Measurements from ENCODE around the gene CDX2.

- PRO-cap: unidirectional peak, minus-strand start at chr13:25906542
These were observed 145.5 kb downstream of the SHISA2 start for GRCh38 chr13:25906211-25906825.

DNA sequence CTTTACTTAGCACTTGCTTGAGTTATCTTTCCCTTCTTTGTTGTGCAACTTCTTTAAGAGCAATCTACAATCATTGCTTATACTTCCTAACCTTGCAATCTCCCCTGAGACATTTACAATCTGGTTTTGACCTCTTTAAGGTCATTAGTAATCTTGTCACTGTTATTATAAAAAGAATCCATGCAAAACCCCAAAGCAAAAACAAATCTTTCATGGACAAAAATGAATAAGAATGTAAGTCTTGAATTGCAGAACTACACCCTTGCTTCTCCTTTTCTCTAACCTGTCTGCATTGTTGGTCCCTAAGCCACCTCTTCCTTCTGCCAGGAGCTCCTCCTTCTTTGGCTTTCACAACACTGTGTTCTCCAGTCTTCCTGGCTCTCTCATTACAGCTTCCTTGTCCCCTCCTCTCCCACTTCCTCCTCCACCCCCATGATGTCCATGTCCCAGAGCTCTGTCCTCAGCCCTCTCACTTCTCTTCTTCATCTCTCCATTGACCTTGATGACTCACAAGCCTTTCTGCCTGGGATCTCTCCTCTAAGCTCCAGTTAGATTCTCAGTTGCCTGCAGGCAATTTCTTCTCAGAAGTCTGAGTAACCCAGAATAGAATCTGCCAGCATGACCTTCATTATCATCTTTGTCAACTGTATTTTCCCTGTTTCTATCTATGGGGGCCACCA, 100.4 kb upstream of the WASF3 start:
- PRO-cap: no peak

DNA sequence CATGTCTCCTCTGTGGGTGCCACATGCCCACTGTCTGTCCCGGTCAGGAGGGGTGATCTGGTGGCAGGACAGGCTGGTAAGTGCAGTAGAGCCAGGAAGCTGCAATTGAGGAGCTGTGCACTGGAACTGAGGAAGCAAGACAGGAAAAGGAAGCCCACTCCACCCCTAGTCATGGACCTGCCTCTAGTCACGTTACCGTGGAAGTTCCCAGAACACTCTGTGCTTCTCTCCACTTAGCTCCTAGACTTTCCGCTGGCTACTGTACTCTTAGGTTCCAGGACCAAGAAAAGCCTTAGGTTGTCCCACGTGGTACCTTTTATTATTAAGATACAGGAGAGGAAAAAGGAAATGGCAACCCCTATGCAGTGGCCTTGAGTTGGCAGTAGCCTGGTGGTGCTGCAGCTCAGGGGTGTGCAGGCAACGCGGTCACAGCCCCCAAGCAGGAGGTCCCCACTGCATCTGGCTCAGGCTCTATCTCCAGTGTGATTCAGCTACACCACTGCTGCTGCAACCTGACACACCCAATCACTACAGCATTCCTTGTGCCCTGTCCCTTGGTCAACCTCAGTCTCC, 24.2 kb upstream of the GPR12 start:
- PRO-cap: no peak

GRCh38 chr13:26930232-26930738, 169.7 kb upstream of the GPR12 start:
- PRO-cap: no peak

DNA sequence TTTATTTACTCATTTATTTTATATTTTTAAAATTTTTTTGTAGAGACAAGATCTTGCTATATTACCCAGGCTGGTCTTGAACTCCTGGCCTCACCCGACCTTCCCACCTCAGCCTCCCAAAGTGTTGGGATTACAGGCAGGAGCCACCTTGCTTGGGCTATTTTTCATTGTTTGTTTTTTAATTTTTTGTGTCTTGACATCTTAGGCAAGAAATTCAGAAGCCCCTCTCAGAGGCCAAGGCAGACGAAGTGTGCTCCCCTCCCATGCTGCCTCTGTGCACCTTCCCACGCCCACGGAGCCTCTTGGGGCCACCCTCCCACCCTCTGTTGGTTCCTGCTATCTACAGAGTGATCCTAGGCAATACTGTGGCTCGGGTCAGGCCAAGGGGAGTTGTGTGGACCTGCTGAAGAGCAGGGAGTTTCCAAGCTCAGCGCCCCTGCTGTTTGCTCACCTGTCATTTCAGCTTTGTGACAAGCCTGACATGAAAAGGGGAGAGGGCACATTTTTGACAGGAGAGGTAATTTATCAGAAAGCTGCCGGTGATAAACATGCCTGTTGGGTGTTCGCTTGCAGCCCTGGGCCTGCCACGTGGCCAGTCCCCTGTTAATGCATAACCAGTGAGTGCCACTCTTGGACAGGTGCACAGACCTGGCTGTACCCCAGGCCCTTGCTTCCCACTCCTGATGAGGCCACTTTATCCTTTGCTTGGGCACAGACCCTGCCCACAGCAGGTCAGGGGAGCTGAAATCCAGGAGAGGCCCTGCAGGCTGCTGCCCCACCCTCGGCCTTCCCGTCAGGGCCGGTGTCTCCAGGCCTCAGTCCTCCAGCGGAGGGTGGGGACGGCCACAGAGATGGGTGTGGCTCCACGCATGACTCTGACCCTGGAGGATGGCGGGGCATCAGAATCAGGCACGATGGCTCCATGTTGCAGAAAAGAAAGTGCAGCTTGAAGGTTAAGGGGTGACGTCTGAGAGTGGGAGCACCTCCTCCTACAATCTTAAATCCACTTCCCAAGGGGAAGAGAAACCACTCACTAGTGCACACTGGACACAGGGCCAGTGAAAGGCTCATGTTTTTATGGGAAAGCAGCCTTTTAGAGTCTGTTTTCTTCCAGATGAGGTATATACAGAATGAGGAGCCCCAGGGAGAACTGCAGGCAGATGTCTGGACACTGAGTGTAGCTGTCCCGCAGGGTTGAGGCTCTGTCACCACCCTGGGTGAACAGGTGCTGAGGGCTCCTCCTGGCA, 201.5 kb upstream of the GPR12 start:
- PRO-cap: no peak

GRCh38 chr13:27006967-27007227, 164.7 kb downstream of the USP12 start:
- PRO-cap: no peak

DNA sequence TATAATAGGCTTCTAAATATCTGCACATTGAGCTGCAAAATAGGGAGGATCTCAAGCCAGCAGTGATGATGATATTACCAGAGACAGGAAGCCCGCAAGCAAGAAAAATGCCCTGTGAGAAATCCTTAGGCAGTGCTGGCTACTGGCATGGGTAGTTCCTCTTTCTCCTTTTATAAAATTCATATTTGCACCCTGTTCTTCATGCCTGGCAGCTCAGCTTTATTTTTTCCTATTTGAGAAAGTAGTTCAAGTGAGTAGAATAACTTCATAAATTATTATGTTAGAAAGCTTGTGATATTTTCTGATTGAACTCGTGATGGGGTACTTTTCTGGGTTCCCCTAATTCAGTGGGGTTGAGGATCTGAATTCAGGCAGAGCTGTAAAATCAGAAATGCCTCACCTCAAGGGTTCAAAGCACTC, 981 bp upstream of the USP12 start:
- PRO-cap: no peak

DNA sequence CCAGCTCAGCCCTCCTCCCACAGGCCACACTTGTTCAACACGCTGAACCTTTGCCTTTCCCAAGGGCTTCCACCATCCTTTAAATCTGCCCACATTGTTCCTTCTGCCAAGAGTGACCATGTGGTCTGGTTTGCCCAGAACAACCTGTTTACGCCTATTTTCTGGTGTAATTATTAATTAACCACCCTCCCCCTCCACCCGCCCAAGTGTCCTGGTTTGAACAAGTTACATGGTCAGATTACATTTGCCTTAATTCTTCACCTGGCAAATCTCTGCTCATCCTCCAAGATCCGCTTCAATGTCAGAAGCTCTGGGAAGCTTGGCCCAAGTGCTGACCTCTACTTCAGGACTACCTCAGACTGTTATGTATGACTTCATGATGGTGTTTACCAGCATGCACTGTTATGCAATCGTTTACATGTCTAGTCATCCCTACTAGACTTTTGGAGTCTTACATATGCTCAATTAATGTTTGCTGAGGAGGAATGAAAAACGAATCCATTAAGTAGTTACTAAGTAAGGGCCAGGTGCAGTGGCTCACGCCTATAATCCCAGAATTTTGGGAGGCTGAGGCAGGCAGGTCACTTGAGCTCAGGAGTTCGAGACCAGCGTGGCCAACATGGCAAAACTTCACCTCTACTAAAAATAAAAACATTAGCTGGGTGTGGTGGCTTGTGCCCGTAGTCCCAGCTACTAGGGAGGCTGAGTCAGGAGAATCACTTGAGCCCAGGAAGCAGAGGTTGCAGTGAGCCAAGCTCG, 12.2 kb upstream of the USP12 start:
- PRO-cap: no peak

GRCh38 chr13:27250653-27251048, 707 bp upstream of the RPL21 start:
- PRO-cap: no peak

DNA sequence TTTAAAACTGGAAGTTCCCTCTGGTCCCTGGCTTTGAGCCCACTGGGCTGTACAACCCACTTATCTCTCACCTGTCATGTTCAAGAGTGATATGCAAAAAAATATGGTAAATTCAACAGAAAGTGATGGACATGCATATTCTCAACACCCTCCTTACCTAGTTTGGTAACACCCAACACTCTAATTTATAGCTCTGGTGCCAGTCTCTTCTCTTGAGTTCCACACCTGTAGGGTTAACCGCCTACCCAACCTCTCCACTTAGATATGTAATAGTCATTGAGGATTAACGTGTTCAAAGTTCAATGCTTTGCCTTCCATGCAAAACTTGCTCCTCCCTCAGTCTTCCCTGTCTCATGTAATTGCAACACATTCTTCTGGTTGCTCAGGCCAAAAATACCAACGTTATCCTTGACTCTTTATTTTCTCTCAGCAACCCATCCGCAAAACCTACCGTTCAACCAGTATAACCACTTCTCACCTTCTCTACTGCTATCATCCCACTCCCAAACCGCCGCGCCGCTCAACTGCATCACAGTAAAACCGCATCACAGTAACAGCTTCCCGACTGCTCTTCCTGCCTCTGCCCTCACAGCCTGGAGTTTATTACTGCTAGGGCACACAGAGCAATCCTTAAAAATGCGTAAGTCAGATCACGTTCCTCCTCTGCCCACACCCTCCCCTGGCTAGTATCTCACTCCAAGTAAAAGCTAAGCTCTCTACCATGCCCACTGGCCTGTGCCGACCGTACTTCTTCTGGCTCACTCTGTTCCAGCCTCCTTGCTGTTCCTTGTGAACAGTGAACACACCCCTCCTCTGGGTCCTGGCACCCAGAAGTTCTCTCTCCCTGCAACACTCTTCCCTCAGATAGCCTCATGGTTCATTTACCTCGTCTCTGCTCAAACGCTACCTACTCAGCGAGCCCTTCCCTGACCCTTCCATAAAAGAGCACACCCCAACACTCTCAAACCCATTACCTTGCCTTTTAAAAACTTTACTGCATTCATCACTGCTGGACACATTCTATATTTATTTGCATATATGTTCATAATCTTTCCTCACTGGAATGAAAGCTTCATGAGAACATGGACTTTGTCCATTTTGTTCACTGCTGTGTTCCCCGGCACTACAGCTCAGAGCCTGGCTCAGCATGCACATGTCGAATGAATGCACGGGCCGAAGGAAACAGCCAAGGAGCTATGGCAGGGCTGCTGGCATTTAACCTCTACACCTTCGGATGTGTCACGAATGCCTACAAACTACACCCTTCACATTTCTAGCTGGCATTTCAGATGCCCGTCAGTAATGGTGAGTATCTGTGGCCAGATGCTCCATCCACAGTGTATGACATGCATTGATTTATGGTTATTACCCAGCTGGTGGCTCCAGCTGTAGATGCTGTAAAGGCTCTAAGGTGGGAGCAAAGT, 8.0 kb downstream of the MTIF3 start:
- PRO-cap: no peak

DNA sequence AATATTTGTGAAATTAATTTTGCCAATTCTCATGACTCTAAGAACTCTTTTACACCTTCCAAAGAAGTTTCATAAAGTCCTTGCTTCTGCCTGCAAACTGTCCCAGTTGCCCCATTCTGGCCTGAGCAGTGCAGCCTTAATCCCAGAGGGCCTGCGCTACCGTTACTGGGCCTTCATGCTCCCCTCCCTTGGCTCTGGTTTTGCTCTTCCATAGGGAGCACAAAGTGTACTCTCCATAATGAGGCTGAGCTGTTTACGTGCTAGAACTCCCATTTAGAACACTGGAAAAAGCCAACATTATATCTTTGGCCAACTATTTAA, 2.1 kb downstream of the MTIF3 start:
- PRO-cap: no peak

- PRO-cap: no peak
These were observed 1.9 kb downstream of the CDX2 start for GRCh38 chr13:27967086-27967706.

DNA sequence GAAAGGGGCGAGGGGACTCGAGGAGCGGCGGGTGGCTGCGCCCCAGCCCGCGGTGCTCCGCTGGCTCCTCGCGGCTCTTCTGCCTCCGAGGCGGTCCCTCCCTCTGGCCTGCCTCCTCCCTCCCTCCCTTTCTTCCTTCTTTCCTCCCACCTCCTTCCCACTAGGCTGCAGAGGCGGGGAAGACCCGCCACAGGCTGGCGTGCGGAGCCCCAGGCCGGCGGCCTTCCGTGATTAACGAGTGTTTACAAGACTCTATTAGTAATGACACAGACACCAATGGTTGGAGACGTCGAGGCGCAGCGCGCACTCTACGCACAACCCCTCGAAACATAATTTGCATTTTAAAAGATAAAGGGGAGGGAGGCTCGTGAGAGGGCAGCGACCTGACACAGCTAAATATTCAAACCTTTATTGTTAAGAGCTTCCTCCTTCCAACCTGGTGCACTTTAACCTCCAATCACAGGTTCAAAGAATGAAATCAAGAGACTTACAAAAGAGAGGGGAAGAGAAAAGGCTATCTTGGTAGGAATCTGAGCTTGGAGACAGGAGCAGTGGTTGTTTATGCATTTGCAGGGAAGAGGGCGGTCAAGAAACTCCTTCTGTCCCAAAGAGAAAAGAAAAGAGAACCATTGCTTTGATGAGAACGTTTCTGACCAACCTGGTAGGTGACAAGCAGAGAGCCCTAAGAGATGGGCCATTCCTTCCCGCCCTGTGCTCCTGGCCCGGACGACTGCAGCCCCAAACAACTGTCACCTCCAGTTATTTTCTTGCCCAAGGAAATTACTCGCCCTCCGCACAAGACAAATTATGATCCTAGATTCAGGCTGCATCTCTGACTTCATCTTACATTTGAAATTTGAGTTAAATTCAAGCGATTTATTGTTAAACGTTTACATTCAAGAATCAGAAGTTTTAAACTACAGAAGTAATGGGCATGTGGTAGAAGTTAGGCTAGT, at the start of gene CDX2:
CDX2 (minus strand) TSS at position 233 of the 956 bp plus-strand sequence.
- PRO-cap: no peak

DNA sequence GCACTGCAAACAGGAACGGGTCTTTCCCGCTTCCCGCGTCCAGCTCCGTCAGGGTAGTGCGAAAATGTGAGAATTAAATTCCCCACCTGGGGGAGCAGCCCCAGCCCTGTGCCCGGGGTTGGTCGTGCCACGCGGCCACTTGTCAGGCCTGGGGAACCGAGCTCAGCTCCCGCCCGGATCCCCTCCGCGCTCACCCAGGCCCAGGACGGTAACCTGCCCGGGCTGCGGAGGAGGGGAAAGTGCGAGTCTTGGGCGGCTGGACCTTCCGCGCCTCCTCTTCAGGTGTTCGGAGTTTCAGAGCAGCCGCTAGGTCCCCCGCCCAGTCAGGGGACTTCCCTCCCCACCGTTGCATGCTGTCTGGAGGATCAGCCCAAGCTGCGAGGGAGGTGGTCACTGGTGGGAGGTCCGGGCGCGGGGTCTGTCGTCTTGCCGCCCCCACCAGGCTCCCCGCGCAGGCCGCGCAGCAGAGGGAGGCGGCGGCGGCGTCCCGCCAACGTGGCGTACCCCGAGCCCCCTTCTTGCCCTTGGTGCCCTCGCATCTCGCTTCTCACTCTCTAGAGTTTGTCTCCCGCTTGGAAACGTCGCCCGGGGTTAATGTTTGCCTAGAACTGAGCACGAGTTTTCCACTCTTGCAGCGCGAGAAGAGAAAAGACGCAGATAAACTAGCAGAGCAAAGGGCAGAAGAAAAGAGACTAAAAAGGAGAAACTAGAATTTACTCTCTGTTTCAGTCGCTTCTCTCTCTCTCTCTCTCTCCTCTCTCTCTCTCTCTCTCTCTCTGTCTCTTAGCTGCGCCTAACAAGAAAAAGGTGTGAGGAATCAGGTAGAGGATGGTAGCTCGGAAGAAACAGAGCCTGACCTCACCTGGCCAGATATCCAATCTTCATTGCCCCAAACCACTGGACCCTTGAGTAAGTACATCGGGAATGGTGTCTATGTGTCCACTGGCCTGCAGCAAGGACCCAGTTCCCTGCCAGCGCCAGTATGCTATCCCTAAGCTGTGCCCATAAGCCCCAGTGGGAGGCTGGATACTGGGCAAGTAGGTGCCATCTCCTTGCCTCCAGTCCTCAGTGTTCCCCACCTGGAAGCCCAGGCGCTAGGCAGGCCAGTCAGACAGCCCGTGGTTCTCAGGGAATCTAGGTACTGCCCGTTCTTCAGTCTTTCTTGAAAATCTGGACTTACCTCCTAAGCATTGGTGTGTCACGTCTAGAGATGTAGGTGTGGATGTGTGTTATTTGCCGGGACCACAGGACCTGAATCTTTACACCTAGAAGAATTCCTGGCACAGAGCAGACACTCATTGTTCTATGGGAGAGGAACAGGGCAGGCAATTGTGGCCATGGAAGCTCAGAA, 7.7 kb downstream of the URAD start:
- PRO-cap: no peak

DNA sequence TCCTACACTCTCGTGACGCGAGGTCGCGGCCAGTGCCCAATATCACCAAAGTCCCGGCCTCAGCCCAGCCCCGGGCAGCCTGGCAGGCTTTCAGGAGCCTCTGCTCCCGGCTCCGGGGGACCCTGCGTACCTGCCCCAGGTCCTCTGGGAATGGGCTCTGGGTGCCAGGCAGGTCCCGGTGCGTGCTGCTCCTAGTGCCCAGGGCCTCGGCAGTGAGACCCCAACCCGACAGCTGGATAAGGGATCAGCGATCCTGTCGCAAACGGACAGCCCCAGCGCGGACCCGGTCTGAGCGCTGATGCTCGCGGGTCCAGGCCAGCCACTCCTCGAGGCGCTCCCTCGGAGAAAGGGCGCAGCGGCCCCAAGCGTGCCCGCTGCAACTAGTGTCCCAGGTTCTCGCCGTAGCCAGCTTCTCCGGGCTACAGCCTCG, 659 bp downstream of the FLT1 start:
- PRO-cap: no peak

GRCh38 chr13:28640548-28641624, 18.0 kb upstream of the POMP start:
- PRO-cap: no peak

GRCh38 chr13:29437114-29437530, 158.4 kb downstream of the SLC7A1 start:
- PRO-cap: no peak

DNA sequence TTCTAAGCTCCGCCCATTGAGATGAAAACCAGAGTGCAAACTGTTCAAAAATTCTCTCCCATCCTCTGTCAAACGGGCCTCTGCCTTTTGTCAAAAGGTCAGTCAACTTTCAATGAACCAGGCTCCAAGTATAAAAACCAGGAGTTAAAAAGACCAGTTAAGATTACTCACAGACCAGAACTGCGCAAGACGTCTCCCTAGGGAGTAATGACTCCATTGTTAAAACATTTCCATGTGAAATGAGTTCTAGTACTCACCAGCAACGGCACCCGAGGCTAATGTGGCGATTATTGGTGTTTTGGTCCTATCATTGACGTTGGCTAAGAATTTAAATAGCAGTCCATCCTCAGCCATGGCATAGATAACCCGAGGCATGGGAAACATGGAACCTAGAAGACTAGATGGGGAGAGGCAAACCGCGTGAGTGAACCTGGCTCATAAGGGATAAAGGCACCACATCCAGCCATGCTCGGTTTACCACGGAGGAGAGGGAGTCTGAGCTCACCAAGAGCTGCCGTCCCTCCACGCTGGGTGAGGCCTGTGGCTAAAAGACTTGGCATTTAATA, 73.3 kb downstream of the SLC7A1 start:
- PRO-cap: no peak

DNA sequence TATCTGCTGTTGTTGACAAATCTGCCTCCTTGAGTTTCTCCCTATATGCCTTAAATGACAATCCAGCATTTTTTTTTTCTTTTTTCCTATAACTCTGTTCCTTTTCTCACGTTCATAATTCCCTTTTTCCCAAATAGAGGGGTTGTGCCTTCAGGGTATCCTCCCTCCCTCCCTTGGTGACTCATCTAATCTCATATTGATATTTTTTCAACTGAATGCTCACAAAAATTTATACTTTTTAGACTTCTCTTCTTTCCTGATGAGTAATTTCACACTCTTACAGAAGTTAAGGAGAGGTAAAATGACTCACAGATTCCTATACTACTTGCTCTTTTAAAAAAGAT, 19.5 kb downstream of the UBL3 start:
- PRO-cap: no peak

DNA sequence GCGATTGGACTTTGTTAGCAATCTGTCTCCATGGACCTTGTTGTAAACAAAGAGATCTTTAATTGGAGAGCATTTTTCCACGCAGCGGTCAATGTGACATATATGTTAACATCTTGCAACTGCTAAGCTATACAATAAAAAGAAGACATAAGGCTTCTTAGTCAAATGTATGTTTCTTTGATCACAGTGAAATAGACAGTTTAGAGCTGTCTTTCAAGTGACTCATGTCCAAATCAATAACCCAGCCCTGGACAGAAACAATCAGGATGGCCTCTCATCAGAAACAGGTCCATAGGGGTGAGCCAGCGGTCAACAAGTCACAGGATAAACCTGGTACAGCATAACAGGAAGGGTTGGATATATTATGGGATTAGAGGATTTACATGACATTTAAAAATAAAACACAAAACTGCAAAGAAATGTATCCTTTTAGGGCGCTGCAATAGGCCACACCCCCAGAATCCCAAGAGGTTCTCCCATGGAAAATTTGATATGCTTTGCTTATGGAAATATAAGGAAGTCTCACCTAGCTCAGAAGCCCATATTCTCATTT, 69.8 kb upstream of the UBL3 start:
- PRO-cap: no peak

Data from SEM (cell line).